Mammary epithelial cell (primary cell): ENCODE data around the gene SNX25.

DNA sequence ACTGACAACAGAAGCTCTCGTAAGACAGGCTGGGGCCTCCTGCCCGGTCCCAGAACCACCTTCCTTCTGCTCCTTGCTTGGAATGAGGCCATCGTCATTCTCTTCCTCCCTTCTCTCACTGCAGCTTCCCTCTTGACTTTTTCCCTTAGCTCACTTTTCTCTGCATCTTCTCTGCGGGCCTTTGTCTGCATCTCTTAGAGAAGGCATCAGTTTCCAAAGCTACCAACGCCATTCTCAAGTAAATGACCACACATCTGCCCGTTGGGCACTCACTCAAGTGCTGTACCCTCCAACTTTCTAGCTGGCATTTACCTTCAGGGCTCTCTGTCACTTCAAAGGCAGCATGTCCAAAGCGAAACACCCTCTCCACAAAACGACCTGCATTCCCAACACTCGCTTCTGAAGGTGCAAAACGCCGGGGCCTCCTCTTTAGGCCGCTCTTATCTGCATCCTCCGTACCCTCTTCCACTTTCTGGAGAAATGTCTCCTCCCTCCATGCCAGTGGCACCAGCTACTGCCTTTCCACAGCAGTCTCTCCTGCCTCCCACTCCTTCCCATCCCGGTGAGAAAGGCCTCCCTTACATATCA, 61.6 kb downstream of the IRF2 start:
- CAGE, long polyA plus RNA = no peak
- RRBS = no CpG with 5 or more reads among the region's 14 CpGs

GRCh38 chr4:184420797-184421627, 53.3 kb downstream of the IRF2 start:
- CAGE, long polyA plus RNA = no peak
- RRBS = no CpG with 5 or more reads among the region's 9 CpGs

DNA sequence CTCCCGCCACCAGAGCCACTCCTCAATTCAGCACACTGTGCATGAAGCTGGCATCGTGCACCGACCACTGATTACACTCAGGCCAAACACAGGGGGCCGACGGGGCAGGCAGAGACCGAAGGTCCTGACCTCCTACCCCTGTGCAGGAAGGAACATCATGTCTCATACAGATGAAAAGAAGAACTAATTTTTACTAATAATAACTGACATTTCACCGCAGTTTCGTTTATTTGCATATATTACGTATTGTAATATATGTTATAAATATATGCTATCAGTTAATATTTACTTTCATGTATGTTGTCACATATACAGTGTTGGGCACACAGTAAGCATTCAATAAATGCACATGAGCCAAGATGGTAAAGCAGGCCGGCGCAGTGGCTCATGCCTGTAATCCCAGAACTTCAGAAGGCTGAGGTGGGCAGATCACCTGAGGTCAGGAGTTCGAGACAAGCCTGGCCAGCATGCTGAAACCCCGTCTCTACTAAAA, 4.3 kb downstream of the IRF2 start:
- CAGE, long polyA plus RNA = no peak
- RRBS = no CpG with 5 or more reads among the region's 13 CpGs

DNA sequence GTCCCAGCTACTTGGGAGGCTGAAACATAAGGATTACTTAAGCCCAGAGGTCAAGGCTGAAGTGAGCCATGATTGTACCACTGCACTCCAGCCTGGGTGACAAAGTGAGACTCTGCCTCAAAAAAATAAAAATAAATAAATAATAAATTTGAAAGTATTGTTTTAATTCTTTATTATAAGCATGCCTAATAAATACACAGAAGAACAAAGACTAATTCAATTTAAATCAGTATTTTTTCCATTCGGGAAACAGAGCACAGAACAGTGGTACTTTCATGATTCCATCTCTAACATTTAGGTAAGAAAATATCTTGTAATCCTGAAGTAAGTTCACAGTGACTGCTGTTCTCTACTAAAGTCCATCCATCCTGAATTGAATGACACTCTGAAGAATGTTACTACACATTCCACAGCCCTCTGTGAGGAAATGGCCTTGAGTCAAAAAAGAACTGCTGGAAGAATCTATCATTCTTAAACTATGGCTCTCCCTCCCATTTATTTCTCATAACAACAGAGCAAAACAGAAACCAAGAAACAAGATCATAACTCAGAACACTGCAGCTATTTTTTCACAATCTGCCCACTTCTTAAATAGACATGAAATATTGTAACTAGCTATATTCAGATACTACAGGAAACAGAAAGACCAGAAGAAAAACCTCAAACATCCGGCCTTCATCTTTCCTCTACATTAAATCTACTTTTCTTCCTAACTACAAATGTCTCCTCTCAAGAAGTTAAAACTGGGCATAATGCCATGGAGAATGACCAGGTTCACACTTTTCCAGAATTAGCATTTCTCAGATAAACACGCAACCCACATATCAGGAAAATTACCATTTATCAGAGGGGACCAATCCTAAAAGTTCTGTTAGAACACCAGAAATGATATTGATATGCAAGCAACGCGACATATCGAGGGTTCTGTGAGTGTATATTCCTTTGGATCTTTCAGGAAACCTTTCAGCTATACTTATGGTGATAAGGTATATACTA, 60.1 kb upstream of the IRF2 start:
- CAGE, long polyA plus RNA = no peak
- RRBS = no CpG with 5 or more reads among the region's 6 CpGs

GRCh38 chr4:184646353-184646752, 2.9 kb downstream of the CASP3 start:
- CAGE, long polyA plus RNA = no peak
- RRBS = no CpG with 5 or more reads among the region's 4 CpGs

- CAGE, long polyA plus RNA = no peak
- RRBS = no CpG with 5 or more reads among the region's 9 CpGs
These were observed 31.1 kb downstream of the PRIMPOL start for GRCh38 chr4:184680677-184681099.

DNA sequence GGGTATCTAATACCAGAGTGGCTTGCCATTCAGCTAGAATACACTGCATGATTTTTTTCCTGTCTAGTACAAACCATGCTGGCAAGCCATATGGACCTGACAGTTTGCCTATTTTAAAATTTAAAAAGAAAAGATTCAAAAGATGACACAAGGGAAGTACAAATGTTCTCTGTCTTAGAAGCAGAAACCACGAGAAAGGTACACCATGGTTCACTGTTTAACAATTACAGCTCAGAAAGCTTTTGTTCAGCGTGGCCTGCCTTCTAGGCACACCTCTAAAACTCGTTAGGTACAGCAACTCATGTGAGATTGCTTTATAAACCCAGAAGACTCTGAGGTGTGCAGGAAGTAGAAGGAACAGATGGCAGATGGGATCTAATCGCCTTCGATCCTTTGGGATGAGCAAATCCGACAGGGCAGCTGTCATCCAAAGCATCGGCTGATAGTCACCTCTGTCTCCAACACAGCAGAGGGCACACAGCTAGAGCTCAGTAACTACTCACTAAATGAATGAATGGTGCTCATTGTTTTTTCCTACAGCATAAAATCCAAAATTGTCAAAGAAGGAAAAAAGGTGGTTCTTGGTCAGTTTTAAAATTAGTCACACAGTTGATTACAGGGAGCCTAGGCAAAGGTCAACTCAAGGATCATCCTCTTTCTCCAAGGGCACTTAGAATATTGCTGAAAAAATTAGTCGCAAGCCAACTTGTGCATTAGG, 35.5 kb upstream of the CENPU start:
- CAGE, long polyA plus RNA = no peak
- RRBS = no CpG with 5 or more reads among the region's 8 CpGs

GRCh38 chr4:184788427-184788839, 37.3 kb downstream of the ACSL1 start:
- CAGE, long polyA plus RNA = no peak
- RRBS = no CpG with 5 or more reads among the region's 13 CpGs

GRCh38 chr4:184803240-184803801, 22.4 kb downstream of the ACSL1 start:
- CAGE, long polyA plus RNA = no peak
- RRBS = 100% methylated on average over 3 of the region's 21 CpGs

GRCh38 chr4:184821269-184821693, 4.5 kb downstream of the ACSL1 start:
- CAGE, long polyA plus RNA = no peak
- RRBS = no CpG with 5 or more reads among the region's 2 CpGs

DNA sequence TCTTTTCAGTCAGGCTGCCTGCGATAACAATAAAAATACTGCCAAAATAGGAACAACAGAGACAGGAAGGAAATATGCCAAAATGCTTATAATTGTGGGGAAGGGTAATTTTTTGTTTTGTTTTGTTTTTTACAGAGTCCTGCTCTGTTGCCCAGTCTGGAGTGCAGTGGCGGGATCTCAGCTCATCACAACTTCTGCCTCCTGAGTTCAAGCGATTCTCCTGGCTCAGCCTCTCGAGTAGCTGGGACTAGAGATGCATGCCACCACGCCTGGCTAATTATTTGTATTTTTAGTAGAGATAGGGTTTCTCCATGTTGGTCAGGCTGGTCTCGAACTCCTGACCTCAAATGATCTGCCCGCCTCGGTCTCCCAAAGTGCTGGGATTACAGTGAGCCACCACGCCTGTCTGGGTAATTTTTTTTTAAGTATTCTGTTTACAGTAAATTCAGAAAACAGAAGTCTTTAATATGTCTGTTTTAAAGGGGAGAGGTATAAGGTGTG, 1.7 kb downstream of the ACSL1 start:
- CAGE, long polyA plus RNA = no peak
- RRBS = no CpG with 5 or more reads among the region's 9 CpGs

DNA sequence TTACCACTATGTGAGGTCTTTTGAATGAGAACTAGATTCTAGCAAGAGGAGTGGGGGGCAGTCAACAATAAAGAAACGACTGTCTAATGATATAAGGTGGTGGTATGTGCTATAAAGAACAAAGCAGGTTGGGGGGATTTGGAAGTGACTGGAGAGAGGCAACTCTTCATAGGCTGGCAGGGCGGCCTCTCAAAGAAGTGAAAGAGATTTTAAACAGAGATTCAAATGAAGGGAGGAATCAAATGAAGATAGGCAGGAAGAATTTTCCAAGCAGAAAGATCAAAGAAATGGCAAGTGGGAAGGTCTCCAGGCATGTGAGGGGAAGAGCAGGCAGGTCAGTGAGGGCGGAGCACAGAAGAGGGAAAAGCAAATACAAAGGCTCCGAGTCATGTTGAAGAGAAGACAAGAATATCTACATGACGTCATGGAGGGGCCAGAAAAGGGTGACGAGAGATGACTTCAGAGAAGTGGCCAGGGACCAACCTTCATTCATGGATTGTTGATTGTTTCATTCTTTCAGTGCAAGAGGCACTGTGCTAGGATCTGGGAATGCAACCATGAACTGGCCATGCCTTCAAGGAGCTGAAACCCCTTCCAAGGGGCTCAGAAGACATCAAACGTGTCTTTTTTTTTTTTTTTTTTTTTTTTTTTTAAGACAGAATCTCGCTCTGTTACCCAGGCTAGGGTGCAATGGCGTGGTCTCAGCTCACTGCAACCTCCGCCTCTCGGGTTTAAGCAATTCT, 13.0 kb upstream of the ACSL1 start:
- CAGE, long polyA plus RNA = no peak
- RRBS = no CpG with 5 or more reads among the region's 11 CpGs

- CAGE, long polyA plus RNA = no peak
- RRBS = 4% methylated on average over 3 of the region's 18 CpGs
These were observed 34.4 kb upstream of the HELT start for GRCh38 chr4:184983800-184984365.

GRCh38 chr4:185085938-185086610, 57.0 kb upstream of the SLC25A4 start:
- CAGE, long polyA plus RNA = no peak
- RRBS = 30% methylated on average over 2 of the region's 26 CpGs

DNA sequence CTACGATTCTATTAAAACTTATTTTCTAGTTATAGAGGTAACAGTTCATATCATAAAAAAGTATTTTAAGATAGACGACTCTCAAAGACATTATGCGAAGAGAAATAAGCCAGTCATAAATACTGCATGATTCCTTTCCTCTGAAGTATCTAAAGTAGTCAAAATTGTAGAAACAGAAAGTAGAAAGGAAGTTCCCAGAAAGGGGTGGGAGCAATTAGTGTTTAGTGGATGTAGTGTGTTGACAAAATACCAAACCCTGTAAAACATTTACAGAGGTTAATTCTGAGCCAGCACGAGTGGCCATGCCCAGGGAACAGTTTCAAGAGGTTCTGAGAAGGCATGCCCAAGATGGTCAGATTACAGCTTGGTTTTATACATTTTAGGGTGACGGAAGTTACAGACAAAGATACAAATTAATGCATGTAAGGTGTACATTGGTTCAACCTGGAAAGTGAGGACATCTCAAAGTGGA, 34.4 kb upstream of the SLC25A4 start:
- CAGE, long polyA plus RNA = no peak
- RRBS = no CpG with 5 or more reads among the region's 5 CpGs

- CAGE, long polyA plus RNA = no peak
- RRBS = no CpG with 5 or more reads among the region's 2 CpGs
These were observed 5.5 kb downstream of the SLC25A4 start for GRCh38 chr4:185148625-185148877.

GRCh38 chr4:185208754-185209970, at the start of gene SNX25:
SNX25 (plus strand) TSS chr4:185209598.
- CAGE, long polyA plus RNA = no peak
- RRBS = 2% methylated on average over 17 of the region's 97 CpGs

GRCh38 chr4:185228873-185229390, 19.5 kb downstream of the SNX25 start:
- CAGE, long polyA plus RNA = no peak
- RRBS = no CpG with 5 or more reads among the region's 14 CpGs

- CAGE, long polyA plus RNA = no peak
- RRBS = no CpG with 5 or more reads among the region's 7 CpGs
These were observed 45.0 kb downstream of the SNX25 start for GRCh38 chr4:185254307-185254968.

GRCh38 chr4:185258587-185259476, 49.4 kb downstream of the SNX25 start:
- CAGE, long polyA plus RNA = no peak
- RRBS = no CpG with 5 or more reads among the region's 5 CpGs